ENCODE measurements around a stretch of chr21.

DNA sequence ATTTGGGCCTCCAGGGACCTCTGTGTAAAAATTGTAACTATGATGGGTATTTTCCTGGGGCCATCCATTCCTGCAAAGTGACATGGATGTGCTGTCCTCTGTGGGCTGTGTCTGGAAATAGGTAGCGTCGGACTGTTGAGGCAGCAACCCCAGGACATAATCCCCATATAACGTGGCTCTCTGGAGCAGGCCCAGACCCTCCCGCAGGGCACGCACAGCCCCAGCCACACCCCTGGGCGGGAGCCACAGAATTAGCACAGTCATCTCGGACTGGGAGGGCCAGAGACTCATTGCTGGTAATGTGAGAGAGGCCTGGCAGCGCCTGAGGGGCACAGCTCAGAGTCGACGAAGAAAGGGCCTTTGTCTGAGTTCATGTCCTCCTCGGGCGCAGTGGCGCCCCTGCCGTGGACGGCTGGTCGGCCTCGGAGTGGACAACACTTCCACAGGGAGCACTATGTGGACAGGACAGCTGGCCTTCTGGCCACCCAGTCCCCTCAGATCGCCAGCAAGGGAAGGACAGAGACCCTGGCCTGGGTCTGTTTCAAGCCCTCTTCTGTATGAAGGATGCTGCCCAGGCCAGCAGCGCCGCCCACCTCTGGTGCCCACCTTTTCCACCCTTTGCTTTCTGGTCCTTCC is 20.1 kb downstream of the SIM2 start:
- PRO-cap, result no peak

- PRO-cap, result no peak
These were observed 89.4 kb downstream of the SIM2 start for GRCh38 chr21:36788096-36788866.

- PRO-cap, result no peak
These were observed 104.4 kb downstream of the HLCS start for GRCh38 chr21:36861850-36862626.

- PRO-cap, result no peak
These were observed 35.3 kb downstream of the TTC3 start for GRCh38 chr21:37108203-37108857.

DNA sequence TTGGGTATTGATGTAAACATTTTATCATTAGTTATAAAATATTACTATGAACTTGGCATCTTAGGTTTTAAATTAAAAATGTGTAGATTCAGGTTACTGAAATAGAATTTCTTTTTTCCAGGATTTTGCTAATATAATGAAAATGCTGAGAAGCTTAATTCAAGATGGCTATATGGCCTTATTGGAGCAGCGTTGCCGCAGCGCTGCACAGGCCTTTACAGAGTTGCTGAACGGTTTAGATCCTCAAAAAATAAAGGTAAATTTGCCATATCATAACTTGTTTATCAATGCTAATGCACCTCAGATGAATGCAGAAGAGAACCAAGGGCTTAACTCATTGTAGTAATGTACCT is 62.2 kb downstream of the TTC3 start:
- PRO-cap, result no peak

DNA sequence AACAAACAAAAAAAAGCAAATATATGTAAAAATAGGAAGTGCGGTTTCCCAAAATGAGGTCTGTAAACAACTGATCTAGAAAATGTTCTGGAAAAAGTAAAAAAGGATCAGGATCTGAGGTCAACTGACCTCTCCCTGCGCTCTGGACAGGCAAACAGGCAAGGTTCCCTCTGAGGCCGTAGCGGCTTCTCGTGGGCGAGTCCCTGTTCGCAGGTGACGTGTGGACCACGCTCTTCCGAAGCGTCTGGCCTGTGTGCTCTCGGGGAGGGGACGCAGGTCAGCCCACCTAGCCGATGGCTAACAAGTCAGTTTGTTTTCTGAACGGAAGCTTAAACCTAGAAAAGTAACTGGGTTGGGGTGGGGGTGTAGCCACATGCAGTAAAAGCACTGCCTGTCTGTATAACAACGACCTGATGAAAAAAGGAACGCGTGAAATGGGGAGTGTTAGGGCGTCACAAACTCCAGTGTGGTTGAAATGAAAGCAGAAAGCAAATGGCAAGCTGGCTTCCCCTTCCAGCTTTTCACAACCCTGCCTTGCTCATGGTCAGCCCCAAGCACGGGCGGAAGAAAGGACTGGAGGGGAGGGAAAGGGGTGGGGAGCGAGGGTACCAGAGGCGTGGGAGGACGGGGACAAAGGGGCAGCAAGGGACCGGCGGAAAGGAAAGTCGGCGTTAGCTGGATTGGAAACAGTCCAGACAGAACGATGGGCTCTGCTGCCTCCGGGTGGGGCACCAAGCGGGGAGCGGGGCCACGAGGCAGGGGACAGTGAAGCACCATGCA is 9.8 kb downstream of the VPS26C start:
- PRO-cap, result no peak

DNA sequence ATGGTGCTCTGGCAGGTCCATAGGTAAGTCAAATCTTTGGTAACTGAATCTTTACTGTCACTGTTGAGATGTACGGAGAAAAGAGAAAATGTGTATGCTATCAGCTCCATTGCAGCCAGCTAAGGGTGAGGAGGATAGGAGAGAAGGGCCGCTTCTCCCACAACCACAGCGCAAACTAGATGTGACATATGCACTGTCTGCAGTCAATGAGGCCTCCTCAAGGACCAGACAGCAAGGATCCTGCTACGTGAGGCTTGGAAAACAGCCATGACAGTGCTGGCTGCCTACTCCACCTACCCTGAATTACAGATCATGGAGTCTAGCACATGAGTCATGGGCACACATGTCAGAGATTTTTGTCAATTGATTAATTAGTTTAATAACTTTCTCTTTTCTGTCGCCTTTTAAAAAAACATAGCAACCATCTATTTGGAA is 3.4 kb downstream of the VPS26C start:
- PRO-cap, result no peak

DNA sequence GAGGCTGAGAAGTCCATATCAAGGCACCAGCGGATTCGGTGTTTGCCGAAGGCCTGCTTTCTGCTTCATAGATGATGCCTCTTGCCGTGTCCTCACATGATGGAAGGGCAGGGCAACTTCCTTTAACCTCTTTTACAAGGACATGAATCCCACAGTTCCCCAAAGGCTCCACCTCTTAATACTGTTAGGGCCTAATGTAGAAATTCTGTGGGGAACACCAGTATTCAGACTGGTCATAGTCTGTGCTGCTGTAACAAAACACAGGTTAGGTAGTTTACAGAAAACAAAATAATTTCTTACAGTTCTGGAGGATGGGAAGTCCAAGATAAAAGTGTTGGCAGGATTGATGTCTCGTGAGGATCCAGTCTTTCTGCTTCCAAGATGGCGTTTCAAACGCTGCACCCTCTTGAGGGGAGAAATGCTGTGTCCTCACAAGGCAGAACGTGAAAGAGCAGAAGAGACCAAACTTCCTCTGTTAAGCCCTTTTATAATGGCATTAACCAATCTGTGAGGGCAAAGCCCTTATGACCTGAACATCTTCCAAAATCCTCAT is 26.0 kb downstream of the DYRK1A start:
- PRO-cap, result no peak

DNA sequence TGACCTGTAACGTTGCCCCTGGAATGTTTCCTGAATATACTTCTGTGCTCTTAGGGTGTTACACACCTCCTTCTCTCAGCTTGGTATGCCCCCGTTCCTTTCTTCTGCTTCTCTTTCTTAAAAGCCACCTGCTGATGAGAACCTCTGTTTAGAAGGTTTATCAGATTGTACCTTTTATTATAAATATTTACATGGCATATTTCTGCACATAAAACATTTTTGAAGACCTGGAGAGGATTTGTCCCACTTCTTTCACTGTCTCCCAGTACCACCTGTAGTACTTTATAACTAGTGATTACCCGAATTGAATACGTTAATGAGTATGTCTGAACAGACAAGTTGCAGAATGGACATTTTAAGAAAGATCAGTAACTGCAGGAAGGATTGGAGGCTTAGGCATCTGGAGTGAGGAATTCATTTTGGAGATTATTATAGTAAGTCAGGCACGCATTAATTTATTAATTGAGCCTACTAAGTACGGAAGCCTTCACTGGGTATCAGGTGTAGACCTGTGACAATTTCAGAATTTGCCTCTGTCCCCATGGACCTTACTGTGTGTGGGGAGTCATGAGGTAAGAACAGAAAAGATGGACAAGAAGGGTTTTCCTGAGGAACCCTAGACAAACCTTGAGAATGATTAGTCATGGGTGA is 77.5 kb downstream of the DYRK1A start:
- PRO-cap, result no peak

GRCh38 chr21:37451412-37451855 is 84.9 kb downstream of the DYRK1A start:
- PRO-cap, result no peak

GRCh38 chr21:37451856-37452869 is 85.6 kb downstream of the DYRK1A start:
- PRO-cap, result no peak

DNA sequence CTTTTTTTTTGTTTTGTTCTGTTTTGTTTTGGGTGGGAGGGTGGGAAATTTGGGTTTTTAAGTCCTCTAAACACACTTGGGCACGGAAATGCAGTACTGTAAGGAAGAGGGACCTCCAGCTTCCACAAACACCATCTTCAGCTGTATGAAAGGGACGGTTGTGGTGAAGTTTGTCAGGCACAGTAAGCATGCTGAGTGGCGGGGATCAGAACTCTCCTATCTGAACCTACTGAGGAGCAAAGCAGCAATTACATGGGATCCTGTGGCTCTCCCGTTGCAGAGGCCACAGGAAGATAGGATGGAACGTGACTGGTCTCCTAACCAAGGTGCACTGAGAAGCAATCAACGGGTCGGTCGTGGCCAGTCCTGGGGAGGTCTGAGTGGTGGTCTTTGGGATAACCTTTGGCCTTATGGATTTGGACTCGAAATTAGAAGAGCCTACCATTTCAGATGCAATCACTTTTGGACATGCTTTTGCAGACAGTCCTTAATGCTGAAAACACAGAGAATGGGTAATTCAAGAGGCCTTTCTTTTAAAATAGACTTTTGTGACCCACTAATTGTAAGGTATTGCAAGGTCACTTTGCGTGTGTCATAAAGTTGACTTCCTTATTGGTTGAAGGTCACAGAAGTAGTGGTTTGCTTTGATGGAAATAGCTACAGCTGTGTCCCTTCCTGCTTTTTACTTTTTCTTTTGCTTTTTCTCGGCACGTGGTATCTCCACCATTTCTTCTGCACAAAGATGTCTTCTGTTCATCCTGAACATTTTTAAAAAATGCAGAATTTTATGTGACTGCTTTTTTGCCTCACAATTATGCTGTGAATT is 146.6 kb downstream of the DYRK1A start:
- PRO-cap, result no peak

DNA sequence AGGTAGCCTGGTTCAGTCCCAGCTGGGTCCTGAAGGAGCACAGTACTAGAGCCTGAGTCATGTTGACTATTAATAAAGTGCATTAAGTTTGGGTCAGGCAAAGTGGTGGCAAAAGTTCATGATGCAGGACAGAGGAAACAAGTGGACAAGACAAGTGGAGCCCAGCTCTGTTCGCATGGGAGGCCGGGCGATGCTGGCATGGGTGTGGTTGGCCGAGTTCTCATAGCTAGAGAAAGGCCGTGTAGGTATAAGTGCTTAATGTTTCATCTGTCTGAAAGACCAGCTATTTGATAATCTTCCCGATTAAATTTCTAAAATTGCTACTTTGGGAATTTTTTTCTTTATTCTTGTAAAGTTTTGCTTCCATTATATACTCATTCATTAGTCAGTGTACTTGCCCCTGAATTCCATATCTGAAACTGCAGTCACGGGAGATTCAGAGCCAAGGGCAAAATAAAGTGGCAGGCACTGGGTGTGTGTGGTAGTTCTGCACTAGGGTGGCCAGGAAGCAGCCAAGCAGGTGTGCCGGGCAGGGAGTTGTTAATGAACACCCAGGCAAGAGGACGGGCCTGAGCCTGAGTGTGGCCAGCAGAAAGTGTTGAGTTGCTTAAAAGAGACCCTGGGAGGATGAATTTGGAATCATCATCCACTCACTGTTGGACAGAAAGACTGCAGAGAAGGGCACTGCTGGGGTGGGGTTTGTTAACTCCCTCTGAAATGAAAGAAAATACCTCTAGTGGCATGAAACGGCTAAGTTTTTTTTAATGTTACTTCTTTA is 150.7 kb downstream of the DYRK1A start:
- PRO-cap, result no peak

GRCh38 chr21:37563040-37563276 is 196.4 kb downstream of the DYRK1A start:
- PRO-cap, result no peak

DNA sequence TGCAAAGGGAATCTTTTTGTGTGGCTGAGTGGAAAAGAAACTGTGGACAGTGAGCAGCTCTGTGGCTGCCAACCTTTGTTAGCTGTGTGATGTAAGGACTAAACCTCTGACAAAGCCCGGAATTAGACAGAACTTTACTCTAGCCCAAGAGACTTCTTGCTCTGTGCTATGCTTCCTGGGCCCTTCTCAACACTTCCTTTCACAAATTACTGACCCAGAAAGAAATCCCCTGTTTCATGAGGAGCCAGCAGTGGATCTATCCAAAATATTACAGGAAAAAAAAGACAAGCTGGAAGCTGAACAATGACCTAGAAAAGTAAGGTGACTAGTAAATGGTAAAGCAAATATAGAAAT is 58.8 kb downstream of the KCNJ6 start:
- PRO-cap, result no peak

DNA sequence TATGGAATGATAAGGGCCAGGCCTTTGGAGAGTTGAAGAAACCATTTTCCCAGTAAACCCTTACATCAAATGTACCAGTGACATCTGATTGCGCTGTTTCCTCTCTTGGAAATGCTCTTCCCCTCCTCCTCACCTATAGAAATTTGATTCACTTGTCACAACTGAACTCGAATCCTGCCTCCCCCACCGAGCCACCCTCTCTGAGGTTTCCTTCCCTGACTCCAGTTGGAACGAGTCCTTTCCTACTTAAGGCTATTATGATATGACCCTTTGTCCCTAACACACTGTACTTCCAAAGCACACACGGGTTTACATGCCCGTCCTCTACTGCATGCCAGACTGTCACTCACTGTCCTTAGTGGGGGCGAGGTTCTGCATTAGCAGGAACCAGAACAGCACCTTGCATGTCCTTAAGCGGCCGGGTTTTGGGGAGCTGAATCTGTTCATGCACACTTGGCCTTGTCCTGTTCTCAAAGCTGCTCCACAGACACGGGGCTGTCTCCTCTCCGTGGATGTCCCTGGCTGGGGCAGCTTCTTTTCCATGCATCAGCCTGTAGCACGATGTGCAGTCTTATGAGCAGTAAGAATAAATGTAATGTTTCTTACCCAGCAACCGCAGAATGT is 164.6 kb upstream of the KCNJ6 start:
- PRO-cap, result no peak

GRCh38 chr21:38475994-38476842 is 22.1 kb downstream of the ERG start:
- PRO-cap, result bidirectional peak, plus-strand start at chr21:38476714, minus-strand start at chr21:38476446

GRCh38 chr21:38488958-38489150 is 9.4 kb downstream of the ERG start:
- PRO-cap, result no peak

- PRO-cap, result bidirectional peak, plus-strand start at chr21:38503848, minus-strand start at chr21:38503634
These were observed 5.3 kb upstream of the ERG start for GRCh38 chr21:38503194-38504338.

- PRO-cap, result no peak
These were observed 144.1 kb upstream of the ETS2 start for GRCh38 chr21:38661595-38662139.

Measured in cardiac septum (tissue), 1 donor.